Upper lobe of left lung (tissue), 5 donors: ENCODE measurements around the genes NUDT2, IL11RA and RUSC2.

GRCh38 chr9:33263156-33263557 is 1.4 kb downstream of the BAG1 start:
- PRO-cap, 2 experiments = no peak in any of the 2 experiments
- RAMPAGE, long total RNA, 4 experiments = no peak in any of the 4 experiments

DNA sequence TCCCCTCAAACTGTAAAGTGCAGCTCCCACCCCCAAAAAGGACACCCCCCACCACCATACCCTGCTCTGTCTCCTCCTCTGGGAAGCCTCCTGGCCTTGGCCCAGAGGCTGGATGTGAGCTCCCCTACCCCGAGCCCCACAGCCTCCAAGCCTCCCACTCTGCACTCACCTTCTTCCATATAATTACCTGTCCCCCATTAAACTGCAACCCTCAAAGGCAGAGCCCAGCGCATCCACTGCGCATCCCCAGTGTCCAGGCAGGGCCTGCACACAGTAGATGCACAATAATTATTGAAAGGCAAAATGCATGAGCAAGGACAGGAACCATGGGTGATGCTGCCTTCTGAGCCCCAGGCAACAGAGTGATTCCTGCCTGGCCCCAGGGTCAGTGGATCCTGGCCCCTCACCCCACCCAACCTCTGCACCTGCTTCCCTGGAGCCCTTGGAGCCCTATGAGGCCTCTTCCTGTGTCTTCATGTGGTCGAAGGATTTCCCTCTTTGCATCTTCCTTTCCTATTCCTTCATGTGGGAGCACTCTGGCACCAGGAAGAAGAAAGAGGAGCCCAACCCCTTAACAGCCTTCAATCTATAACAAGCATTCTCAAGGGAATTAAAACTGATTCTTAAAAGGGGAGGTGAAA is 18.5 kb downstream of the AQP7 start:
- PRO-cap, 2 experiments = no peak in any of the 2 experiments
- RAMPAGE, long total RNA, 4 experiments = no peak in any of the 4 experiments

GRCh38 chr9:33510623-33511345 is 13.3 kb upstream of the ANKRD18B start:
- PRO-cap, 2 experiments = peak in 2 of 2 experiments; most common plus-strand start chr9:33510924 (in 1); most common minus-strand start chr9:33510933 (in 1)
- RAMPAGE, long total RNA, 4 experiments = start-site peak on the minus strand in 1 of 4 experiments, at chr9:33511110-33511169 at its widest, 7 reads per replicate

DNA sequence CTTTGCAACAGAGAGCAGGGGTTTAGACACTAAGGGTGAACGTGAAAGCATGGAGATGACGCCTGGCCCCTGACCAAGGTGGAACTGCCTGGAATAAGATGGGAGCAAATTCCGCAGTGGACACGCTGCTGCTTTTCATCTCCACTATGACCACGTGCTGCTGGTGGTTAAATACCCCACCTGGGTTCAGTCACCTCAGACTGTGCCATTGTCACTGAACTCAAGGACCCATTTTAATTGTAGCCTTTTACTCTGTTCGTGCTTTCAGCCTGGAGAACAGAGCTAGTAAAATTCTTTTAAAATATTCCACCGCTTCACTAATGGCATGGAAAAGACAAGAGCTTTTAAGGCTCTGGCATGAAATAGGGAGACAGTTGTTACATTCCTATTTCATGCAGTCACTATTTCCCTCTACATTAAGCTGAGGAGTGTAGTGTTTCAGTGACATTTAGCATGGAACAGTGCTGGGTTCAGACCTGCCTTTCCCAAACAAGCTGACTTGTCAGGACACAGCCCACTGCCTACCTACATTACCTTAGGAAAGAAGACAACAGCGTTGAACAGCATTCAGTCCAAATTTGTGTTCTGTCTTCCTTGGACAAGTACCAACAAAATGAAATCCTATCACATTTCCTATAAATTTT is 96.9 kb downstream of the ANKRD18B start:
- PRO-cap, 2 experiments = peak in 1 of 2 experiments; most common plus-strand start position 444 of the sequence (in 1)
- RAMPAGE, long total RNA, 4 experiments = no peak in any of the 4 experiments

DNA sequence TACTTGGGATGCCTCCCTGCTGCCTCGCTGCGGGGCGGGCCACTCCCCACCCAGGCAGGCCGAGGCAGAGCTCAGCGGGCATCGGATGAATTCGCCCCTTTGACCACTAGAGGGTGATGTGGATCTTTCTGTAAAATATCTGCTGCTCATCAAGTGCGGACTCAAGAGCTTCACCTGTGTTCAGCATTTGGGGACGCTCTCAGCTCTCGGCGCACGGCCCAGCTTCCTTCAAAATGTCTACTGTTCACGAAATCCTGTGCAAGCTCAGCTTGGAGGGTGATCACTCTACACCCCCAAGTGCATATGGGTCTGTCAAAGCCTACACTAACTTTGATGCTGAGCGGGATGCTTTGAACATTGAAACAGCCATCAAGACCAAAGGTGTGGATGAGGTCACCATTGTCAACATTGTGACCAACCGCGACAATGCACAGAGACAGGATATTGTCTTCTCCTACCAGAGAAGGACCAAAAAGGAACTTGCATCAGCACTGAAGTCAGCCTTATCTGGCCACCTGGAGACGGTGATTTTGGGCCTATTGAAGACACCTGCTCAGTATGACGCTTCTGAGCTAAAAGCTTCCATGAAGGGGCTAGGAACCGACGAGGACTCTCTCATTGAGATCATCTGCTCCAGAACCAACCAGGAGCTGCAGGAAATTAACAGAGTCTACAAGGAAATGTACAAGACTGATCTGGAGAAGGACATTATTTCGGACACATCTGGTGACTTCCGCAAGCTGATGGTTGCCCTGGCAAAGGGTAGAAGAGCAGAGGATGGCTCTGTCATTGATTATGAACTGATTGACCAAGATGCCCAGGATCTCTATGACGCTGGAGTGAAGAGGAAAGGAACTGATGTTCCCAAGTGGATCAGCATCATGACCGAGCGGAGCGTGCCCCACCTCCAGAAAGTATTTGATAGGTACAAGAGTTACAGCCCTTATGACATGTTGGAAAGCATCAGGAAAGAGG is 100.3 kb downstream of the ANKRD18B start:
- PRO-cap, 2 experiments = no peak in any of the 2 experiments
- RAMPAGE, long total RNA, 4 experiments = start-site peak on the plus strand in 3 of 4 experiments, centred at positions 181 to 707 of the sequence, 6 to 197 reads per replicate

GRCh38 chr9:33751408-33752714 is 43.5 kb upstream of the PRSS3 start:
- PRO-cap, 2 experiments = no peak in any of the 2 experiments
- RAMPAGE, long total RNA, 4 experiments = no peak in any of the 4 experiments

DNA sequence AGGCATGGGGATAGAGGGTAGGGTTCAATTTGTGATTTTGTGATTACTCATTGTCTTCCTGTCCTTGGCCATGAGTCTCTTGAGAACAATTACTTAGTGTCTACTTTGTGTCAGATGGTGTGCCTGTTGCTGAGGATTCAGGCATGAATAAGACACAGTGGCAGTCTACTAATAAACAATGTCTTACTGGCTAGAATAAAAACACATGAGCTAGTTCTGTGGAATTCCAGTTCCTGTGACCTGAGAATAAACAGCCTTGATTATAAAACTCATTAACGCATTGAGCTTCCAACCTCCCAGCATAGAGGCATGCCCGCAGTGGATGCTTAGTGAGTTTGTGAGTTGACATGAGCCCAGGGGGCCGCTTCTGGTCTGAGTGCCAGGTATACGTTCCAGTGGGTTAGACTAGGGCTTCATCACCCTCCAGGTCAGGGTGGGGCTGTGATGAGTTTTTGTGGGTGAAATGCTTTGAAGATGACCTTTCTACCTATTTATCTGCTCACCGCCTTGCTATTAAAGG is 2.8 kb upstream of the UBE2R2 start:
- PRO-cap, 2 experiments = no peak in any of the 2 experiments
- RAMPAGE, long total RNA, 4 experiments = no peak in any of the 4 experiments

- PRO-cap, 2 experiments = peak in 1 of 2 experiments; most common plus-strand start chr9:34047033 (in 1)
- RAMPAGE, long total RNA, 4 experiments = no peak in any of the 4 experiments
These were observed 1.9 kb downstream of the UBAP2 start for GRCh38 chr9:34046758-34047163.

DNA sequence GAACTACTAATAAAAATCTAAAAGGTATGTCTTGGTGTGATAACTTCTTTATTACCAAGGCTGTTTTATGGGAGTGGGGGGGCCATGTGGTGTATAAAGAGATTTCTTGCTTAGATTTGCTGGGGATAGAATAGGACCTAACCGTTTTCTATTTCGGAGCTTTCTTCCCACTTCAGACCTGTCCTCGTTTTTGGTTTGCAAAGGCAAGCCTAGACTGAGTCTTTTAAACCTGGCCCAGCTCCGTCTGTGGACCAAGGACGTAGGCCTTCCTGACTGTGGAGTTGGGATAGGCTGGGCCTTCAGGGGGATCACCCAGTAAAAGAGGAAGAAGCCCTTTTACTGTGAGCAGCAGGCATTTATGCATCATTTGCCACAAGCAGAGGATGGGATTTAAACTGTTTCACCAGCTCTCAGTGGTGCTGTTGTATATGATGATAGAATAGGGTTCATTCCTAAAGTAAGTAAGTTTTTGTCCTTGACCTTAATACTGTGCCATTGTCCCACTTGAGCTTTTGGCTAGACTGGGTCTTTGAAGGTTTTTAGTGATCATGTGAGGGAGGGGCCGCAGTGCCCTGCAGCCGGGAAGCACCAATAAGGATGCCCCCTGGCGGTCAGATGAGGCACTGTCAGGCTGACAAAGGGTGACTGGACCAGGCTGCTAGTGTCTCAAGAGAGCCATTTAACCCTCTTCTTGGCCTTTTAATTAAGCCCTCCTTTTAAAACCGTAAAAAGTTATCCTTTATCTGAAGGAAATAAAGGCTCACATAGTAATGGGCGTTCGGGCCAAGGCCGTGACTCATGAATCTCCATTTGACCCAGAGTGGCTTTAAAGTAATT is 73.9 kb downstream of the UBAP1 start:
- PRO-cap, 2 experiments = no peak in any of the 2 experiments
- RAMPAGE, long total RNA, 4 experiments = no peak in any of the 4 experiments

DNA sequence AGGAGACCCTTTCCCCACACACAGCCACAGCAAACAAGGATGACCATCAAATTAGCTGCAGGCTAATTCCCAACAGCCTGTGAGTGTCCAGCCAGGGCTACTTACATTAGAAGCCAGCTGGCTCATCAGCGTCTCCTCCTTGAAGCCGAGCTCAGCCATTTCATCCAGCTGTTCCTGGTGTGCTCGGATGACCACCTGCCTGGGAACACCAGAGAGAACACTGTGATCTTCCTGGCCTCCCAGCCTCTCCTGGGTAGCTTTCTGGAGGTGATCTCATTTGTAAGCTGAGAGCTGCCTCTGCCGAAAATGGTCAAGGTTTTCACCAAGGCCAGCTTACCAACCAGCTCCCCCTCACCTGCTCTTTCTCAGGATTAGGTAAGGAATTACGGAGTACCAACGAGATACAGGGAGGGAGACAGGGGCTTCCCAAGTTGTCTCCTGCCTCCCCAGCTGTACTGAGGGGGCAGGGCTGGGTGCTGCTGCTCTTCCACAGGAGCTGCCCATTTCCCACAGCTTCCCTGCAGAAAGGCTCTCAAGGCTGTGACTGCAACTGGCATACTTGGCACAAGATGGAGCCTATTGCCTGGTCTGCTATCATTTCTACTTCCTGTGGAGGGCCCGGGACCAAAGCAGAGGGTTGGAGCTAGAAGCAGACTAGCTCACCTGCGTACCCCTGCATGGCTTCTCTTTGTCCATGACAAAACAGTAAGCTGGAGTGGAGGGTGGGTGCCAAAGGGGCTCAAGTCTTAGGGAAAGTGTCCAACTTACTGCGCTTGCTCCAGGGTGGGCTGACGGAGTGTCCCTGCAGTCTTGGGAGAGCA is 73.9 kb downstream of the KIF24 start:
- PRO-cap, 2 experiments = no peak in any of the 2 experiments
- RAMPAGE, long total RNA, 4 experiments = no peak in any of the 4 experiments

- PRO-cap, 2 experiments = no peak in any of the 2 experiments
- RAMPAGE, long total RNA, 4 experiments = no peak in any of the 4 experiments
These were observed 656 bp downstream of the KIF24 start for GRCh38 chr9:34328328-34328896.

- PRO-cap, 2 experiments = peak in 2 of 2 experiments; most common plus-strand start chr9:34329501 (in 1); most common minus-strand start chr9:34329240 (in 1)
- RAMPAGE, long total RNA, 4 experiments = start-site peak on the plus strand in 3 of 4 experiments, at chr9:34329561-34329593 at its widest, 22 to 46 reads per replicate; start-site peak on the minus strand in 3 of 4 experiments, at chr9:34329207-34329264 at its widest, 9 to 81 reads per replicate
These were observed at the start of gene NUDT2 for GRCh38 chr9:34328897-34330000. TSS of gene NUDT2 (plus strand) at chr9:34329569.

DNA sequence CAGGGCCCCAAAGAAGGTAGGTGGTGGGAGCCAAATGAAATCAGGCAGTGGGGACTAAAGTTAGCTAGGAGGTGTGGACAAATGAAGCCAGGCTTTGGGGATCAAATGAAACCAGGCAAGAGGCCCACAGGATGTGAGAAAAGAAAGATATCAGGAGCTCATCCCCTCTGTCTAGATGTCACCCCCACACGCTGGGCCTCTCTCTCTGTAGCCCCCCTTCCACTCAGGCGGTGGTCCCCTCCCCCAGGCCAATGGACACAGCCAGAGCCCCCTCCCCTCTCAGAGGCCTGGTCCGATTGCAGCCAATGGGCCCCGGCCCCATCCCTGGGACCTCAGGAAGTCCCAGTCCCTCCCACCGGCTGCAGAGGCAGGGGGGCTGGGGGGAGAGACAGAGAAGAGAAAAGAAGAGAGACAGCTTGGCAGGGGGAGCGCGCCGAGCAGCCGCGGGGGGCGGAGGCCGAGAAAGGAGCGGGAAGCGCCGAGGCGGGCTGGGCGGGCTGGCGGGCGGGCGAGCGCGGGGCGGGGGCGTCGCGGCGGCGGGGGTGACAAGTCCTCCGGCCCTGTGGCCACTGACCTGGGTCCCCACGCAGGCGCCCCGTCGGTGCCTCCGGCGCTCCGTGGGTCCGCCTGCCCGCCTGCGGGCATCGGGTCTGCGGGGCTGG is 12.0 kb downstream of the CNTFR start:
- PRO-cap, 2 experiments = no peak in any of the 2 experiments
- RAMPAGE, long total RNA, 4 experiments = no peak in any of the 4 experiments

DNA sequence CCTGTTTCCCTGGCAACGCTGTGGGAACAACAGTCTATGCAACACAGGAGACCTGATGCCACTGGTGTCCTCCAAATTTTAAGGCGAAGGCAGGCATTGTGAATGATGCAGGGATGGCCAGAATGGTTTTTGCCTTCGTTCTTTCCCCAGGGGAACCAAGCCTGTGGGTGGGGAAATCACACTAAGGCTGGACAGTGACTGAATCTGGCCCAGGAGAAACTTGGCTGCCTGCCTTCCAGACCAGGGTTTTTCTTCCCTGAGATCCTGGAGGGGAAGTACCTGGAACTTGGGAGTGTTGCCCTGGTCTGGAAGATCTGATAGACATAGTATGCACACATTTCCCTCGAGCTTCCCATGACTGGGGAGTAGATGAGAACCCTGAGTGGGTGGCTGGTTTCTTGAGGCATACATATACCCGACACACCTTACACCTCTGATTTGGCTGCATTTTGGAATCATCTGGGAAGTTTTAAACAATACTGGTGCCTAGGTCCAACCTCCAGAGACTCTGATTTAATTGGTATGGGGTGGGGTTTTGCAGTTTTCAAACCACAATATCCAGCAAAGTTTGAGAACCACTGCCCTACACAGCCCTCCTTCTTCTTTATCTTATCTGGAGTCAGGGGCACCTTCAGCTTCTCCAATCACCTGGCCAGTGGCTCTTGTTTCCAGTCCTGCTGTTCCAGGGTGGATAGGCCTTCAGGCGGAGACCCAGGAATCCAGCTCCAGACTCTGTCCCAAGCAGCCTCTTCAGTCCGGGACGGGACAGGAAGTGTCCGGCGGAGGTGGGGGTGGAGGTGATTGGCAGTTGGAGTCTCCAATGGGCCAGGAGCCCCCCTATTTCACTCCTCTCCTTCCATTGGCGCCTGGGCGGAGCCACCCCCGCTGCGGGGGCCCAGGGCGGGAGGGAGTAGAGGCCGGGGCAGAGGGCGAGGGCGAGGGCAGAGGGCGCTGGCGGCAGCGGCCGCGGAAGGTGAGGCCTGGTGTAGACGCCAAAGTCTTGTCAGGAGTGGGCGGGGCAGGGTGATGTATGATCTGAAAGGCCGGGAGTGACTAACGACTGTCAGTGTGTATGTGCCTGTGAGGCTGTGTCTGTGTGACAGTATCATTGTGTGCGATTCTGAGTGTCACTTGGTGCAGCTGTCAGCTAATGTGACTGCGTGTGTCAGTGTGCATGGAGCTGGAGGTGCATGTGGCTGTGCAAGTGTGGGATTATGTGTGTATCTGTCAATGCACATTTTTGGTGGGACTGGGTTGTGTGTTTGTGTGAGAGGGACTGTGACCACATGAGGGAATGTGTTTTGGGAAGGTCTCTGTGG is at the start of gene IL11RA:
TSS of gene IL11RA (plus strand) at position 925 of the 1,319 bp plus-strand sequence.
- PRO-cap, 2 experiments = peak in 2 of 2 experiments; most common plus-strand start position 932 of the sequence (in 1); most common minus-strand start position 752 of the sequence (in 1)
- RAMPAGE, long total RNA, 4 experiments = start-site peak on the plus strand in 3 of 4 experiments, centred at positions 913 to 927 of the sequence, 30 to 134 reads per replicate

DNA sequence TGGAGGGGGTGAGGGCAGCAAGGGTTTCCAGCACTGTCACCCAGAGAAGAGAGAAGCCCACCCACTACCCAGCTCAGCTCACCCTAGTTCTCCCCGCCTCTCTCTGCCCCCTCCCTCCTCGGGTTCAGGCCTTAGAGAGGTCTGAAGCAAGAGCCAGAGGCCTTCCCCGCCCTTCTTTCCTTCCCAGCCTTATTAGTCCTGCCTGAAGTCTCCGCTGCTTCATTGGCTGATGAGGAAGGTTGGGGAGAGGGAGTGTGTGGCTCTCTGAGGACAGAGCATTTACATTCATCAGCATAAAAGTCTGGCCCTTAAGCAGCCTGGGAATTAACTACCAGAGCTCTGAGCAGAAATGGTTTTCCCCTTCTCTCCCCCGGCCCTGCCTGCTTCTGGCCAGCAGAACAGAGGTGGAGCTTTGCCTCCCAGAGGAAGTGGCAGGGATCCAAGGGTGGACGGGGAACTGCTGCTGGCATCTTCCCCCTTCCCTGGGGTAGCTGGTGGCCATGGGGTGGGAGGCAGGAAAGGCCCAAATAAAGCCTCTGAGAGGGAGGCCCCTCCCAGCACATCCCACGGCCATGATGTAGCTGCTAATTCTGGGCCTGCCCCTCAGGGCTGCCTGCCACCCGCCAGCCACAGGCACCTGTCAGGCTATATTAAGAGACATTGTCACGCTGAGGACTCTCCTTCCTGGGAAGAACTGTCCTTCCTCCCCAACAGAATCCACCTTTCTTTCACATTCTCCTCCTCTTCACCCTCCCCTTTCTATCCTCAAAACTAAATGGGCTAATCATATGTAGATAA is 4.2 kb downstream of the DNAJB5 start:
- PRO-cap, 2 experiments = peak in 1 of 2 experiments; most common plus-strand start position 660 of the sequence (in 1); most common minus-strand start position 105 of the sequence (in 1)
- RAMPAGE, long total RNA, 4 experiments = no peak in any of the 4 experiments

DNA sequence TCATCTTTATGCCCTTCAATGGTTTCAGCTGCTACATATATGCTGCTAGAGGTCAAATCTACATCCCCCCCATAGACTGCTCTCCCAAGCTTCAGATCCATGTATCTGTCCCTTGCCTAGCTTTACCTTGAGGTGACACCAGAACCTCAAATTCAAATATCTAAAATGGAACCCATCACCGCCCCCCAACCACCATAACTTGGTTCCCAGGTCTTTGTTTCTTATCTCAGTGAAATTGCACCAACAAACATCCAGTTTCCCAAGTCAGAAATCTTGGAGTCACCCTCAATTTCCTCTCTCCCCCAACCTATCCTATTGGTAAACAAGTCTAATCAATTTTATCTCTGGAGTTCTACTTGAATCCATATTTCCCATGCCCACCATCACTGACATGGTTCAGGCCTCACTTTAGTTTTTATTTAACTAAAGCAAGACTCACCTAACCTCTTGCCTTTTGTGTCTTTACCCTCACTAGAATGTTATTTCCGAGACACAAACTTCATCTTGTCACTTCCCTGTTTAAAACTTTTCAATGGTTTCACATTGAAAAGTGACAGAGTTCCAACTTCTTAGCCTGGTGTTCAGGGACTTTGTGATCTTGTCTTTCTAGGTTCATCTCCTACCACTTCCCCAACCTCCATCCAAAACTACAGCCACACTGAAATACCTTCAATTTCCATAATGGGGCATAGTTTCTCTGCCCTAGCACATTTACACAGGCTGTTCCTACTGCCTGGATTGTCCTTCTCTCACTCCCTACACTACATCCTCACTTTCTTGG is 2.5 kb upstream of the C9orf131 start:
- PRO-cap, 2 experiments = no peak in any of the 2 experiments
- RAMPAGE, long total RNA, 4 experiments = no peak in any of the 4 experiments

DNA sequence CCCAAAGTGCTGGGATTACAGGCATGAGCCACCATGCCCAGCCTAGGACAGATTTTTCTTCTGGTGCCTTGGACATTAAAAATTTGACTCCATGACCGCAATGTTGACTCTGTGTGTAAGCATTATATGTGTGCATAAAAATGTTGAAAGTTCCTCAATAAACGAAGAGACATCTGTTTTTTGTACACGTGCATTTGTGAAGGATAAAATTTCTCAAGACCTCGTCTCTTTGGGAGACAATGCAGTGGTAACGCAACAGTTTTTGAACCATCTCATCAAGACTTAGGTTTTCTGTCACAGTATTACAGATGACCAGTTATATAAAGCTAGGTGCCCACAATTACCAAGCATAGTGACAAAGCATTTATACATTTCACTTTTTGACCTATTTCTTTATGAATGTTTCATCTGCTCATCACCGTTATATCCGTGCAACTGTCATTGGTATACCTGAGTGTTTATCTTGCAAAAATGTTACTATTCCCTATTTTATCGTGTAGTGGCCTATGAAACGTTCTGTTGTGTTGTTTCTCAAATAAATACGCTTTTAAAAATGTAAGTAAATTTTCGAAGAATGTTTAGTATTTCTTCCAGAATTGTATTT is 13.2 kb downstream of the C9orf131 start:
- PRO-cap, 2 experiments = no peak in any of the 2 experiments
- RAMPAGE, long total RNA, 4 experiments = no peak in any of the 4 experiments

DNA sequence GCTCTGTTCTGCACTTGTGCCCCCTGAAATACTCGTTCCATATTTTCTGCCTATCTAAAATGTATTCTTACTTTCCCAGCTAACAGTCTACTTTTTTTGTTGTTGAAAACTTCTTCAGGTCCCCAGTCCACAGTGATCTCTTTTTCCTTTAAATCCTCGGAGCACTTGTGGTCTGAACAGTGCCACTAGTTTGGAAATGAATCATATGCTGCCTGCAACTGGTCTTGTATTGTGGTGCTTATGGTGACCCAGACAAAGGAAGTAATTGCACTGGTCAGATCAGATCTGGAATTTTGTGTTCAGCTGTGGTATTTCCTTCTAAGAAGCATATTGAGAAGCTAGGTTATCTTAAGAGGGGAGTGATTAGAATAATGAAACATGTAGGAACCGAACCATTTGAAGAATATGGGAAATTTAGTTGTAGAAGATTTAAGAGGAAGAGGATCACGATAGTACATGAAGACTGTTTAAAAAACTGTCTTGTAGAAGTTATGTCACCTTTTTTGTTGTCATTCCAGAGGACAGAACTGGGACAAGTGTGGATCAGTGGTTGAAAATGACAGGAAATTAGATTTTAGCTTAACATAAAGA is 3.0 kb downstream of the UNC13B start:
- PRO-cap, 2 experiments = peak in 1 of 2 experiments; most common minus-strand start position 198 of the sequence (in 1)
- RAMPAGE, long total RNA, 4 experiments = no peak in any of the 4 experiments

- PRO-cap, 2 experiments = peak in 2 of 2 experiments; most common plus-strand start chr9:35490111 (in 2); most common minus-strand start chr9:35489924 (in 2)
- RAMPAGE, long total RNA, 4 experiments = start-site peak on the plus strand in 2 of 4 experiments, at chr9:35489689-35490139 at its widest, 5 to 75 reads per replicate
These were observed at the start of gene RUSC2 for GRCh38 chr9:35489326-35490427. TSS of gene RUSC2 (plus strand) at chr9:35490111.

GRCh38 chr9:35518889-35519792 is 29.2 kb downstream of the RUSC2 start:
- PRO-cap, 2 experiments = no peak in any of the 2 experiments
- RAMPAGE, long total RNA, 4 experiments = no peak in any of the 4 experiments